Upper lobe of left lung (tissue), 5 donors: ENCODE measurements around the genes PPID, TMA16 and APELA.

GRCh38 chr4:158722746-158723927 is at the start of gene PPID:
TSS of gene PPID (minus strand) at chr4:158723396.
- PRO-cap, 2 experiments = peak in 2 of 2 experiments; most common plus-strand start chr4:158723174 (in 1); most common minus-strand start chr4:158723101 (in 2)
- RAMPAGE, long total RNA, 4 experiments = start-site peak on the minus strand in 4 of 4 experiments, at chr4:158723356-158723411 at its widest, 41 to 639 reads per replicate

- PRO-cap, 2 experiments = no peak in any of the 2 experiments
- RAMPAGE, long total RNA, 4 experiments = no peak in any of the 4 experiments
Observed at GRCh38 chr4:158769788-158770028, 882 bp downstream of the FNIP2 start.

DNA sequence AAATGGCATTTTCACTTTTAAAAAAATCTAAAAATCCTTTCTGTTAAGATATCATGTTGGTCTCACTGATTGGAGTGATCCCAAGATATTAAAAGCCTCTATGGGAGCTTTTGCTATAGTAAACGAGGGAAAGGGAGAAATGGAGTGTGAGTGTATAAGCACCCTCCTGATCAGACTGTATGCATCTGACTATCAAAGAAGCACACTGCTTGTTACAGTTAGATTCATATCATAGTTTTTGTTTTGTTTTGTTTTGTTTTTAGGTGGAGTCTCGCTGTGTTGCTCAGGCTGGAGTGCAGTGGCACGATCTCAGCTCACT is 34.8 kb downstream of the FNIP2 start:
- PRO-cap, 2 experiments = no peak in any of the 2 experiments
- RAMPAGE, long total RNA, 4 experiments = no peak in any of the 4 experiments

DNA sequence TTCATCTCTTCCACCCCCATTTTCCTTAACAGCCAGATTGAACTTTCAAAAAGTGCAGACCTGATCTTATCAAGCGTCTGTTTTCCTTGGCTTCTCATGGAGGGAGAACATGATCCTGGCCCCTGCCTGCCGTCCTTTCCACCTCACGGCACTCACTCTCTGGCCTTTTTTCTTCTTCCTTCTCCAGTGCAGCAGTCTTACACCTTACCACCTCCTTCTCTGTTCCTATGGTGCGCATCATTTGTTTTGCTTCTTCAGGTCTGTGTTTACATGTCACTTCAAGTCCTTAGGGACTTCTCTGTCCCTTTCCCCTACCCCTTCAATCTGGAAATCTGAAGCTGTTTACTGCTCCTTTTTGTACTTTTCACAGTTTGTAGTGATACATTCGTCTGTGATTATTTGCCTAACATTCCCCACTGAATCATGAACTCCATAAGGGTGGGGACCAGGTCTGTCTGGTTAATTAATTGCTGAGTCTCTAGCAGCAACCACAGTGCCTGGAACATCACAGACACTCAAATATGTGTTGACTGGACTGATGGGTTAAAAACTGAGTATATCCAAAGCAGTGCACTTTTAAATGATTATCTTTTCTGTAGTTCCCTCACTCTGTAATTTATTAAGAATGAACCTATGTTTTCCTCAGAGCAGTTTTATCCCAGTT is 55.9 kb downstream of the FNIP2 start:
- PRO-cap, 2 experiments = no peak in any of the 2 experiments
- RAMPAGE, long total RNA, 4 experiments = no peak in any of the 4 experiments

DNA sequence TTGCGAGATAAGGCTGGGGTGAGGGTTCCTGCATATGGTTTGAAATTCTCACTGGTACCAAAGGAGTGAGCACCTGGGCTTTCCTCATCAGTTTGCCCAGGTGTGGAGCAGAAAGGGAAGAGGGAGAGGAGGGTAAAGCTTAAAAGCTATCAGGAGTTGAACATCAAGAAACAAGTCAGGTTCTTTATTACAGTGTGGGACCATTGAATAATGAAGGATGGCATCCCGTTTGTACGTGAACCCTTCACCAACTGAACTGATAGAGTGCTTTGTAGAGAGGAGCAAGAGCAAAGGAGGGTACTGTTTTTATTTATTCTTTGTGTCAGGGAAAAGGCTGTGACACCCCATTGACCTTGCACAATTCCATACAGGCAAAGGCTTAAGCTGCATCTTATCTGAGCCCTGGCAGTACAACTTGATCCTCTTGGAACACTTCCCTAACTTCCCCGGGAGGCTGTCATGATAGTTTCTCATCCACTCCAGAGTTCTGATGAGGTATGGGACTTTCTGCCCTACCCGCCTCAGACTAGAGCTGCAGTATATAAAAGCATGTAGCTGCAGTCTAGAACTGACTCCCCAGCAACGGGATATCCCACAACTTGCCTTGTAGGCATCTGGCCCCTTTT is 72.5 kb downstream of the FNIP2 start:
- PRO-cap, 2 experiments = no peak in any of the 2 experiments
- RAMPAGE, long total RNA, 4 experiments = no peak in any of the 4 experiments

- PRO-cap, 2 experiments = no peak in any of the 2 experiments
- RAMPAGE, long total RNA, 4 experiments = start-site peak on the plus strand in 2 of 4 experiments, at chr4:158868093-158868824 at its widest, 24 to 52 reads per replicate
Observed at GRCh38 chr4:158867993-158869126, 99.5 kb downstream of the FNIP2 start.

DNA sequence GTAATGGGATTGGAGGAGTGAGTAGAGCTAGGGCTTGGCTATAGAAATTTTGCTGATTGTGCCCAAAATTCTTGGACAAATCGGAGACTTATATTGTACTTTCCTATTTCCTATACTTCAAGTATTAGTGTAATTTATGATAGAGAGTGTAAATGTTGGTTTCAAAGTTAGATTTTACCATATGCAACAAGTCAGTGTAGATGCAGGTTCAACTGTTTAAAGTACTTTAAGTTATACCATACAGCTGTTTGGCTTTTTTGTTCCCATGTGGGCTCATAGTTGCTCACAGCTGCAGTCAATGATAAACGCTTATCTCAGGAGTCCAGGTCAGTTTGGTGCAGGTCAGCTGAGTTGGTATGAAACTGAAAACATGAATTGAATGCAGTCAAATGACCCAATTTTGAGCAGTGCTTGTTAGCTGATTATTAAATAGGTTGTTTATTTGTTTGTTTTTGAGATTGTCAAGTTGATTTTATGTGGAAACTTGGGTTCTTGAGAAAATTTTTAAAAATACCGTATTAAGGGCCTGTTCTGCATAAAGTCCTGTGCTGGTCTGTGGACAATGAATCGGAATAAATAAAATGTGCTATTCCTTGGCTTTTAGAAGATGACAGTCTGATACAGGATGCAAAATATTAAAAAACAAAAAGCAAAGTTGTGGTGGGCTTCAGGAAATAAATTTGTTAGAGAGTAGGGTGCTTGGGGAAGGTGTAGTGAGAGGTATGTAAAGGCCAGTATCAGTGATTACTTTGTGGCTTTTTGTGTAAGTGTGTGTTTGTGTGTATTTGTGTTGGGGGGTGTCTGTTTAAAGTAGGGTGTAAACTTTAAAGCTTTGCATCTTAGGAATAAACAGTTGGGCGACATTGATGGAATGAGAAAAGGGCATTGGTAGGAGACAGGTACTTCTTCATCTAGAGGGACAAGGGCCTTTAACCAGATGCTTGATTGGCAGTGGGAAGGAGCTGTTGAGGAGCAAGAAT is 48.4 kb downstream of the RAPGEF2 start:
- PRO-cap, 2 experiments = no peak in any of the 2 experiments
- RAMPAGE, long total RNA, 4 experiments = no peak in any of the 4 experiments

DNA sequence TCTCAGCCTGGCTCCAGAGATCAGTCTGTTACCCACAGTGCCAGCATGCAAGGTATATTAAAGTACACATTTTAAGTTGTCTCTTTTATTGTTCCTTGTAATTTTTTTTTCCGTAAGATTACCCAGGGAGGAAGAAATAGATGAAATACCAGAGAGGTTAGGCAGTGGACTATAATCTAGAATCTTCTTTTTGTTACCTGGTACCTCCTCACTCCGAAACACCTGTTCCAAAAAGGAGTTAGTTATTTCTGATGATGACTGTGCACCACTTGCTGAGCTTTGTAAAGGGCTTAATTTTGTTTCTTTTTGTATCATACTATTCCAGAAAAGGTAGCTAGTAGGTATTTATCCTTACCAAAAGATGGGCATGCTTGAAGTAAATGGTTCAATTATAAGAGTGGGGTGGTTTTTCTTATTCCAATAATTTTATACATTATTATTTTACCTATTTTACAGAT is 59.9 kb downstream of the RAPGEF2 start:
- PRO-cap, 2 experiments = no peak in any of the 2 experiments
- RAMPAGE, long total RNA, 4 experiments = no peak in any of the 4 experiments

DNA sequence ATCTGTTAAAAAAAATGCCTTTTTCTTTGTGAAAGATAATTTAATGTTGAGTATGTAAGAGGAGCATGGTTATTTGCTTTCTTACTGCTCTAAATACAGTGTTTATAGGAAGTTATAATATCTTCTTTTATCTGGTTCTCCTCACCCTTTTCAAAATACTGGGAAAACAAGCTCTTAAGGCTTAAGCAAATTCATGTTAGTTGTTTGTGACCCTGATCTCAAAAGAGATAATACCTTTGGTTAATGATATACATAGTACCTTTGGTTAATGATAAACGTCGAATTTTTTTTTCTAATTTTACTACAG is 180.0 kb downstream of the RAPGEF2 start:
- PRO-cap, 2 experiments = no peak in any of the 2 experiments
- RAMPAGE, long total RNA, 4 experiments = no peak in any of the 4 experiments

- PRO-cap, 2 experiments = no peak in any of the 2 experiments
- RAMPAGE, long total RNA, 4 experiments = start-site peak on the plus strand in 2 of 4 experiments, at chr4:159308491-159309539 at its widest, 6 to 8 reads per replicate
Observed at GRCh38 chr4:159308254-159309666, 205.9 kb downstream of the RAPGEF2 start.

DNA sequence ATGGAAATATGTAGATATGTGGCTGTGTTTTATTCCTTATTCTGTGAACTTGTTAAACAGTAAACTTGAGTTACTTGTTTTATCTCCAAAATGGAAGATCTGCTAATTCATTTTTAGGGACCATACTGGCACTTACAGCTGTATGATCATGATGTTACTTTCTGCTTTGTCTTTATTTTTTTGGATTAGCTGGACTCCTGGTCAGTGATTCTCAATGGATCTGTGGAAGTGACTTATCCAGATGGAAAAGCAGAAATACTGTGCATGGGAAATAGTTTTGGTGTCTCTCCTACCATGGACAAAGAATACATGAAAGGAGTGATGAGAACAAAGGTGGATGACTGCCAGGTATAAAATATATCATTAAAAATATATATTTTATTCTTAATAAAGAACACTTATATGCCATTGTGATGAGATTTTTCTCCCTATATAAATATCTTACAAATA is 220.4 kb downstream of the RAPGEF2 start:
- PRO-cap, 2 experiments = no peak in any of the 2 experiments
- RAMPAGE, long total RNA, 4 experiments = no peak in any of the 4 experiments

DNA sequence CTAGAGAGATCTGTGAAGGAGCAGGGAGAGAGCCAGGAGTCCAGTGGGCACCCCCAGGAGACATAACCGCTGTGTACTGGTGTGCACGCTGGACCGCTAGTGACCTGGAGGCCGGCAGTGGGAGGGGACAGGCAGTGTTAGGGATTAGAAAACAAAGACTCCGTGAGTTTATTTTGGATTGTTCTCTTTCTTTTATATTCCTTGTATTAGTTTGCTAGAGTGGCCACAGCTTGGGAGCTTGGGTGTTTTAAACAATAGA is 266.3 kb downstream of the RAPGEF2 start:
- PRO-cap, 2 experiments = peak in 1 of 2 experiments; most common minus-strand start position 68 of the sequence (in 1)
- RAMPAGE, long total RNA, 4 experiments = no peak in any of the 4 experiments

DNA sequence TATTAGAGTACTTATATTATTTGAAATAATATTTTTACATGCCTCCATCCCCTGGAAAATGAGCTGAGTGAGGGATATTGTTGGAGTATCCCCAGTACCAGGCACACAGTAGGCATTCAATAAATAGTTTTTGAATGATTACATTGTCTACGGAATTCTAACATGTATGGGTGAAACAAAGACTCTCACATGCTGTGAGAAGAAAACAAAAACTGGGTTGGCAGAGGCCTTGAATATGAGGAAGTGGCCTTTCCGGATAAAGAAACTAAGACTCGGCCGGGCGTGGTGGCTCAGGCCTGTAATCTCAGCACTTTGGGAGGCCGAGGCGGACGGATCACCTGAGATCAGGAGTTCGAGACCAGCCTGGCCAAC is 910 bp upstream of the TMA16 start:
- PRO-cap, 2 experiments = no peak in any of the 2 experiments
- RAMPAGE, long total RNA, 4 experiments = no peak in any of the 4 experiments

- PRO-cap, 2 experiments = peak in 2 of 2 experiments; most common plus-strand start chr4:163495132 (in 2); most common minus-strand start chr4:163495053 (in 2)
- RAMPAGE, long total RNA, 4 experiments = start-site peak on the plus strand in 4 of 4 experiments, at chr4:163494647-163494748 at its widest, 97 to 654 reads per replicate
Observed at GRCh38 chr4:163494343-163495510, at the start of gene TMA16. TSS of gene TMA16 (plus strand) at chr4:163494690.

DNA sequence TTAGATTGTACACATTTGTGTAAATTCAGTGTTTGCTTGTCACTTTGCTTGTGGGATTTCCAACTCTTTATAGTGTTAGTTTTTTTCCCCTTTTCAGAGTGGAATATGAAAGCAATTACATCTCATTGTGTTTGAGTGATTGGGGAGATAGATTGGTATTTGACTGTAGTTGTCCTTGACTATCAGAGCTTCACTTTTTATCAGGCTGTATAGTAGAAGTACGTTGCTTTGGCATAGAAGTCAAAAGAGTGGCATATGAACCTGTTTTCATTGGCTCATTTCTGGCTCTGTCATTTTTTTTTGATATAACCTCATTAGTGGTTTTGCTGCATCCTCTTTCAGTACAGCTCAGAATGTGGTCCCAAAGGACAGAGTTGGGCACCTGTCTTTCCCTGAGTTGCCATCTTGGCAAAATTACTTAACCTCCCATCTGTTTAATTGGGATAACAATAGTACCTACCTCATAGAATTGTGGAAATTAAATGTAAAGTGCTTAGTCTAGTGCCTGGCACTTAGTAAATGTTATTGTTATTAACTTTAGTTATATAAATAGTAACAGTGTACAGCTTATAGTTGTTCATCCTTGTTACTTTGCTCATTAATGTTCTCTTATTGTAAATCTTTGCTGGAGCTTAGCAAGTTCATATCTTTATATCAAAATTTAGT is 1.5 kb downstream of the TMA16 start:
- PRO-cap, 2 experiments = no peak in any of the 2 experiments
- RAMPAGE, long total RNA, 4 experiments = no peak in any of the 4 experiments

DNA sequence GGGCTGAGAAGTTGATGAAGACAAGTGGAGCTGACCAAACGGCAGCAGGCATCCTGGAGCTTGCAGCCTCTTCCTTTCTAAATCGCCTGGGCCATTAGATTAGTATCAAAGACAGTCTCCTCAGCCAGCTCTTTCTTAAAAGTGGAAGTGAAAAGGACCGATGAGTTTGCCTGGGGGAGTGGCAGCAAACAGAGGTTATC is 179.8 kb downstream of the TMA16 start:
- PRO-cap, 2 experiments = no peak in any of the 2 experiments
- RAMPAGE, long total RNA, 4 experiments = no peak in any of the 4 experiments

DNA sequence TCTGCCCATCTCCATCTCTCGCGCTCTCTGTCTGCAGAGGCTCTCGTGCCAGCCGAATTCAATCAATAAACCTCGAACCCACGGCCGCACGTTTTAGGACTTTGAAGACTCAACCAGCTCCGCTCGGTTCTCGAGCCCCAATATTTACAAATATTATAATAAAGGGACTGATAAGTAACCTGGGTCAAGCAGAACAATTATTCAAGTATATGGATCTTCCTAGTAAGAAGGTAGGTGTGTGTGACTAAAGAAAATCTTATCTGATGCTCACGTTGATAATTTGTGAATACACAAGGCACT is 186.2 kb downstream of the MARCHF1 start:
- PRO-cap, 2 experiments = no peak in any of the 2 experiments
- RAMPAGE, long total RNA, 4 experiments = no peak in any of the 4 experiments

DNA sequence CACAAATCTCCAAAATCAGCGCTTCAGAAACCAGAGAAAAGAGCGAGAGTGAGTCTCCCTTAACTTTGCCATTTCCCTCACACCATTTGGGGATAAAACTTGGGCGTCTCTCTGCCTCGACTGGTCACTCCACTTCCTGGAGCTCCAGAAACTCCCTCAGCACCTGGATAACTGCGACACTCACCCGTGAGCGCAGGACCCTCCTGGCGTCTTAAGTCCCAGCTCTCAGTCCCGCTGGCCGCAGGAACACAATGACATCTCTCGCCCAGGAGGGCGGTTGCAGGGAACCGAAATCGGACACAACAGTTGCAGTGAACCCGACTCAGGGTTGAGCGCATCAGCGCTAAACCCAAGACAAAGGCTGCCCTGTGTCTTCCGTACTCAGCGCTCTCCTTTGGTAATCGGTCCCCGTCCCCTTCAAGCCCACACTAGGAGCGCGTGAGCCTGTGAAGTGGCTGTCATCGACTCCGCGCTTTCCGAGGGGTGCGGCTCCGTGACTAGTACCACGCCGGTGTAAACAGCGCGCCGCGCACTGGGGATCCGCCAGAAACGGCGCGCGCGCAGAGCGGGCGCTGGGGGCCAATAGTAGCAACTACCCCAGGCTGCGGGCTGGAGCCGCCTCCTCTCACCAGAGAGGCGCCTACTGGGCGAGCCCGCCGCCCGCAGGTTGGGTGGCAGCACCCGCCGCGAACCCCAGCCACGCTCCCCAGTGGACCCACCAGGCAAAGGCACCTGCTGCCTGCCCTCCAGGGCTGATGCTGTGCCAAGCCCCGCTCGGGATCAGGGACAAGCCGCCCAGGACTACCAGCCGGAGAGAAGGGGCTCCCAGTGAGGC is 599 bp downstream of the MARCHF1 start:
- PRO-cap, 2 experiments = no peak in any of the 2 experiments
- RAMPAGE, long total RNA, 4 experiments = no peak in any of the 4 experiments

DNA sequence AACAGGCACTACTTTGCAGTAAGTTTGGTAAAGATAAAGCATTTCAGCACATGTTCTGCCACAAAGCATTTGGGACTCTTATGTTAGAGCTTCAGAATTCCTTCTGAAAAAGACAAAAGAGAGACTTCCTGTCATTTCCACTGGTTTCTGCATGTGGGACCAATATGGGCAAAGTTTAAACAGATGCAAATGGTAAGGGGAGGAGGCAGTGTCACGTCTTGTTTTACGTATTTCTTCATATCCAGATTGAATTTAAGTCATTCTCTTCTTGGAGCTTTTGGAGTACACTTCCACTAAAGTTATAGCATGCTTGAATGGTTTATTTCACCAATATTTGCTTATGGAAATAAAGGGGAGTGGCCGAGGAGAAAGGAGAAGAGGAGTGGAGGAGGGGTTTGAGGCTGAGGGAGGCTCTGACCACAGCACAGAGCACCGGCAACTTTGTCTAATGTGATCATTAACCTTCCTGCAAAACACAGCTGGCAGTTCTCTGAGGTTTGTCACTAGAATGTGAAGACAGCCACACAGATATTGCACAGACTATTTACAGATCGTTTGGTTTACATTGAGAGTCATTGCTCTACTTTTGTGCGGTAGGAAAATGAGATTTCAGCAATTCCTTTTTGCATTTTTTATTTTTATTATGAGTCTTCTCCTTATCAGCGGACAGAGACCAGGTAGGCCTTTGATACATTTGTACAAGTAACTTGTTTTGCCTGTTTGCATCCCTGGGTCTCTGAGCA is at the start of gene APELA:
APELA (plus strand) TSS at position 448 of the 743 bp plus-strand sequence.
- PRO-cap, 2 experiments = no peak in any of the 2 experiments
- RAMPAGE, long total RNA, 4 experiments = no peak in any of the 4 experiments

DNA sequence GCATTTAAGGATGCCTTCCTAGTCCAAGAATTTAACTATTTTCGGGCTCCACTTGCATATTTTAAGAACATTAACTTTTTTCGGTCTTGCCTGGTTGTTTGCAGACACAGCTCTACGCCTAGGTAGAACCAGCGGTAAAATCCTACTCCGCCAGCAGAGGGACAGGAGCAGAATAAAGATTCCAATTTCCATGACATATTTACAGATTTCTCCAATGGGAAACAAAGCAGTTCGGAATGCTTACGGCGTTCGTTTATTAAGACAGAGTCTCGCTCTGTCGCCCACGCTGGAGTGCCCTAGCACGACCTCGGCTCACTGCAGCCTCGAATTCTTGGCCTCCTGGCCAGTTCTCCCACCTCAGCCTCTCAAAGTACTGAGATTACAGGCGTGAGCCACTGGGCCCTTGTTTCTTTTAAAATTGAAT is 432 bp upstream of the TMEM192 start:
- PRO-cap, 2 experiments = no peak in any of the 2 experiments
- RAMPAGE, long total RNA, 4 experiments = no peak in any of the 4 experiments